Hematopoietic multipotent progenitor cell (in vitro differentiated cells): ENCODE measurements around the genes RAPGEFL1, TNS4, SMARCE1 and KRT26.

DNA sequence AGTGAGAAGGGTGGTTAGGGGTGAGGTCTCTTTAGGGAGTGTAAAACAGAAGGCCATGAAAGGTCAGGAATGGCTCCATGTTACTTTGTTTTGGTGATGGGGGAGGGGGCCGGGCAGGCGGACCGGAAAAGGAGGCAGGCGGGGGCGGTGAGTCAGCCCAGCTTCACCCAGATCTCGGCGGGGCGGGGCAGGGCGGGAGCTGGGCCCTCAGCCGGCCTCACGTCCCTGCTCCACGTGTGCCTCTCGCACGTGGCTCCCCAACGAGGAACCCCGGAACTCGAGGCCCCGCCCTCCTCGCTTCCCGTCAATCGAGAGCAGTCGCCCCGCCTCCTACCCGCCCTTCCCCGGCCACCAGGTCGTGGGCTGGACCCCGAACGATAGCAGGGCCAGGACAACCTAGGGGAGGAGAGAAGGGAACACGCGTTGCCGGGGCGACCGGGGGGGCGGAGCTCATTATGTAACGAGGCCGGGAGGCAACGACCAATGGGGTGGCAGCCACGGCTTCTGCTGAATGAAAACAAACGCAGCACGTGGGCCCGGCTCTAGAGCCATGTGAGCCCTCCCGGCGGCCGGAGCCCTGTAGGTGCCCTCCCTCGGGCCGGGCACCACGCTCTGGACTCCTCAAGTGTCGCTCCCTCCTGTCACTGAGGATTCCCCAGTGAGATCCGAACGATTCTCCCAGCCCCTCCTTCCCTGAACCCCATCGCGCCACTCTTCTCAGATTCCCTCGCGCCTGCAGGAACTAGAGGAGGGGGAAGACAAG lies 1.3 kb downstream of the NR1D1 start:
- CAGE, long polyA plus RNA, result no peak

DNA sequence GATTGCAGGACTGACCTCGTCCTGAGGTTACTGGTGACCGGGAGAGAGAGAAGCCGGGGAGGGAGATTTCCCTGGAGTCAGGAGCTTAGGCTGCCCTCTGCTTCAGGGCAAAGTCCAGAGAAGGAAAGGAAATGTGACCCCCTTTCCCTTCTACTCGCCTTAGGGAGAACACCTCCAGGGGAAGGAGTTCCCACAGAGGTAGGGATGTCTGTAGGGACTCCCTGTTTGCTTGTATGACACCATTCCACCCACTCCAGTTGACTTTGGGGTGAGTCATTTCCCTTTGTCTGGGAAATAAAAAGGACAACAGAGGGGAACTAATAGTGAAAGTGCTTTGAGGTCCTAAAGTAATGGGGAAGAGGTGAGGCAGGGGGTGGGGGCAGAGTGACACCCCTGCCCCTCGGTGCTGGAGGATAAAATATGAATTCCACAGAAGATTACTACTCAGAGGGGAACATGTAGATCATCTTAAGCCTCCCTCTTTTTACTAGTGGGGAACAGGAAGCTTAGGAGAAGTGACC lies 724 bp upstream of the NR1D1 start:
- CAGE, long polyA plus RNA, result no peak

DNA sequence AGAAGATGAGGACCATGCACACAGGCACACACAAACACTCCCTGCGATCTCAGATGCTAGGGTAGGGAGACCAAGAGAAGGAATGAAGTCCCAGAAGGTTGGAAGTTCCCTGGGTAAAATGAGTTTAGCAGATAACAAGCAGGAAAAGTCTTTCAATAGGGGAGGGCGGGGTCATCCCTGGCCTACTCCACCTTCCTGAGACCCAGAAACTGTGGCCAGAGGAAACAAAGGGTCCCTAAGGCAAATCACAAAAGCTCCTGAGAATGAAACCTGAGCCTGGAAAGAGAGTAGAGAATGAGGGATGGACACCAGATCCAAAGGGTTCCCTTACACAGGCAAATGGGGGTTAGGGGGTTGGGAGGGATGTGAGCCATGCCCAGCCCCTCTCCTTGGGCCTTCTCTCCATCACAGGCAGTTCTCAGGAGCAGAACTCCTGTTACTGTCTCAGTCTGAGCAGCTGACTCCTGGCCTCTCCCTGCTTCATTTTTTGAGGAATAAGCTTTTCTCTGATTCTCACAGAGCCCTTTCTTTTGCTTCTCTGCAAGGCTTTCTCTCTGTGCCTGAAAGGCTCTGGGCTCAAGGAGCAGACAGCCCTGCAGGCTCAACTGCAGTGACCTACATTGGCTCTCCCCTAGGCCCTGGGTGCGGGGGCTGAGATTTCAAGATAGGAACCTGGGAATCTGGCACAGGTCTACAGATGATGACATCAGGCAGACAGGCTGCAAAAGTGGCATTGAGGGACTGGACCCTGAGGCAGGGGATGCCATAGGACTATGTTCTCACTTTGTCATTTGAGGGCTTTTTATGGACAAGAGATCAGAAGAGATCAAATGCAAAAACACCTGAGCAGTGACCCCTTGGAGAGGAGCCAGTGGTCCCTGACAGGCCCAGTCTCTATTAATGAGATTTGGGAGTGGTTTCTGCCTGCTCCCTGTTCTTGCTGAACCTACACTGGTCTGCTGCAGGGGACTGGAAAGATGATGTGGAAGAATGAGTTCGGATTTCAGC lies 9.9 kb upstream of the NR1D1 start:
- CAGE, long polyA plus RNA, result no peak

GRCh38 chr17:40123712-40123987 lies 1.9 kb downstream of the MSL1 start:
- CAGE, long polyA plus RNA, result no peak

DNA sequence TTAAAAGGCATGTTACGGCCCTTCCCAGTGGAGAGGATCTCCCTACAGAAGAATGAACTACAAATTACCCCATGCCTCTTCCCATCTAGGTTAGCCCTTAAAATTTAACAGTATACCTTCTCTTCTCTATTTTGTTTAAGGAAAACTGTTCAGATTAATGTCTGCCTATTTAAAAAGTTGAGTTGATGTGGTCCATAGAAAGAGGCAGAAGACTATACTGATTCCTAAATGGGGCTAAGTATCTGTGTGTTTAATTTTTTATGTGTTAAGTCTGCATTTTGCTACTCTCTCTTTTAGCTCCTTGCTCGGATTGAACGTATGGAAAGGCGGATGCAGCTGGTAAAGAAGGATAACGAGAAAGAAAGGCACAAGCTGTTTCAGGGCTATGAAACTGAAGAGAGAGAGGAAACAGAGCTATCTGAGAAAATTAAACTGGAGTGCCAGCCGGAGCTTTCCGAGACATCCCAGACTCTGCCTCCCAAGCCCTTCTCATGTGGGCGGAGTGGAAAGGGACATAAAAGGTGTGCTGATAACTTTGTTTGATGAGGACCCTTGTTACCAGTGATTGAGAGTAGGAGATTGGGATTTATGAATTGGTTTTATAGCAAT lies 4.2 kb downstream of the MSL1 start:
- CAGE, long polyA plus RNA, result no peak

DNA sequence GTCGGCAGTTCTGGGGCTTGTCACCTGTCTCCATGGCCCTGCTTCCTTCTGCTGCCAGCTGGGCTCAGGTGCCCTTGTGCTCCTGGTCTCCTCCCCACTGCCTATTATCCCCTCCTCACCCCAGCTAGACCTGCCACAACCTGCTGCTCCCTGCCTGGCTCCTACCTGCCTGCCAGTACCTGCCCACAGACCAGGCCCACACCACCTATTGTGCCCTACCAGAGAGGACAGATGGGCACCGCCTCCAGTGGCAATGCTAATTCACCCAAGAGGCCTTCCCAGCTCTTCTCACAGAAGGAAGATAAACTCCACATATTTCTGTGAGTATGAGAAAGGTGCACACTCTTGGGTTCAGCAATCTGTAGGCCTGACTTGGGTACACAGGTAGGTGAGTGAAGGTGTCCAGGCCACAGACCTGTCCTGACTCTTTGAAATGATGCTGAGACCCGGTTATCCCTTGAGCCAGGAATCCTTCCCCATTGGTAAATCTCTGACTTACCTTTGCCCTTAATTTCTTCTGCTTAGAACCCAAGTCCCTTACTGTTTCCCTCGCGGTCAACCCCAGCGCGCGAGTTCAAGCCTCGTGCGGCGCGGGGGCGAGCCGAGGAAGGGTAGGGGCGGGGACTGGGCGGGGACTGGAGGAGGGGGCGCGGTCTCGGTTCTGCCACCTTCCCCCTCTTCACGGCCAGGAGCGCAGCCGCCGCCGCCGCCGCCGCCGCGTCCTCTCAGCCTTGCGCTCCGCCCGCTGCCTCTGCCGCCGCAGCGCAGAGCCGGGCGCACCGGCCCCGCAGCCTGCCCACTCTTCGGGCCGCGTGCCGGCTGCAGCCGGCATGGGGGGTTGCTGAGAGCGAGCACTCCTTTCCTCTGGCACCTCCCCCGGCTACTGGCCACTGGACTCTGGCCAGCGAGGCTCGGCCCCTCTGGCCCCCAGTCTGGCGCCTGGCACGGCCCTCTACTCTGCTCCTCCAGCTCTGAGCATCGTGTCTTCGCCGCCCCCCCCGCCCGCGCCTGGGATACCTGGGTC lies at the start of gene RAPGEFL1:
Gene RAPGEFL1 (plus strand): TSS at position 668 of the 1,024 bp plus-strand sequence.
- CAGE, long polyA plus RNA, result no peak

GRCh38 chr17:40179668-40180001 lies 2.4 kb downstream of the RAPGEFL1 start:
- CAGE, long polyA plus RNA, result no peak

GRCh38 chr17:40317790-40318824 lies 9.1 kb downstream of the RARA start:
- CAGE, long polyA plus RNA, result start-site peak on the plus strand at chr17:40318269-40318277, 64 reads

DNA sequence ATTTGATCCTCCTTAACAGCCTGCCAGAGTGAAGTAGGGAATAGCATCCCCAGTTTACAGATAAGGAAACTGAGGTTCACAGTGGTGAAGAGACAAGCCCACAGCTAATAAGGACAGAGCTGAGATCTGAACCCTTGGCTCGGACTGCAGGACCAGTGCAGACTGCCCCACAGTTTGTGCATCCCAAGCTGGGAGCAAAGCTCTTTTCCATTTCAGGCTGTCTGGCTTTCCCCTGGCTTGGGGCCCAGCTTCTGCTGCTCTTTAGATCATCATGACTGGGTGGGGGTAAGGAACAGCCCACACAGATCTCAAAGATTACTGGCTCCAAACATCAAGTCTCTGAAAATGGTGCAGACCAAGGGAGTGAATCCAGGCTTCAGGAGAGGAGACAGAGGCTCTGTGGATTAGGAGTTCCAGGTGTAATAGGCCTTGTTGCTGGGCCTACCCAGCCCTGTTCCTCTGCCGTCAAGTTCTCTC lies 10.2 kb upstream of the IGFBP4 start:
- CAGE, long polyA plus RNA, result no peak

- CAGE, long polyA plus RNA, result no peak
These were observed 4.5 kb downstream of the IGFBP4 start for GRCh38 chr17:40447747-40448231.

DNA sequence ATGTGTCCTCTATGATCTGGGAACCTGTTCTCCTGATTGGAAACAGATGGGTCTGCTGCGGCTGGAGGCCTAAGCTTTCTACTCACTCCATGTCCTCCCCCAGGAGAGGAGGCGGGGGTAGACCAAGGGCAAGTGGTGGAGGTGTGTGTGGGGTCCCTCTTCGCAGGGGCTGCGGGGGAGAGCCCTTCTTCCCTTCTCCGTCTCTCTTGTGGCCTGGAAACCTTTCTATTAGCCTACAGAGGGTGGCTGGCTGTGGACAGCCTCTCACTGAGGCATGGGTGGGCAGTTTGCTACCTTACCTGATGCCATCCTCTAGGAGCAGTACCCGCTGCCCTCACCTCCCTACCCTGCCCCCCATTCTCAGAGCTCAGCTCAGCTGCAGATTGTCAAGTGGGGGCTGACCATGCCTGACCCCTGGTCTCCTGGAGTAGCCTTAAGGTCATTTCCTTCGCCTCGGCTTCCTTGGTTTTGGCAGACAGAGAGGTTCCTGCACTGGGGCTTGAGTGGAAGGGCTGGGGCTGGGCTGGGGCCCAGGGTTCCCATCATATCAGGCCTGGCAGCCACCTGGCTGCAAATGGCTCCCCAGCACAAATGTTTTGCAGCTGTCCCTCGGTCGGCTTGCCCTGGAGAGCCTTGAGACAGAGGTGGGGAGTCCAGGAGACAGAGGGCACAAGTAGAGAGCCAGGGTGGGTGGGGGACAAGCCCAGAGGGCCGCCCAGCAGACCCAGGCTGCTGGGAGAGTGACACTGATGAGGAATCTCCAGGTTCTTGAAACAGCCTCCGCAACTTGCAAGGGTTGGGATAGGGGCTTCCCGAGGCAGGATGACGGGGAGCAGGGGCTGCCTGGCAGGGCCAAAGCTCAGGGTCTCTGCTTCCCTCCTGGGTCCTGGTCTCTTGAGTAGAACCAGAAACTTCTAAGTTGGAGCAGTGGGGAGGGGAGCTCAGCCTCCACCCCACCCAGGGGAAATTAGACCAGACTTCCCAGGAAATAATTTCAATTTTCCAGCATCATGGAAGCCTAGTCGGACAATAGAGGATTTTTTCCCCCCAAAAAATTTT lies 19.1 kb downstream of the IGFBP4 start:
- CAGE, long polyA plus RNA, result no peak

DNA sequence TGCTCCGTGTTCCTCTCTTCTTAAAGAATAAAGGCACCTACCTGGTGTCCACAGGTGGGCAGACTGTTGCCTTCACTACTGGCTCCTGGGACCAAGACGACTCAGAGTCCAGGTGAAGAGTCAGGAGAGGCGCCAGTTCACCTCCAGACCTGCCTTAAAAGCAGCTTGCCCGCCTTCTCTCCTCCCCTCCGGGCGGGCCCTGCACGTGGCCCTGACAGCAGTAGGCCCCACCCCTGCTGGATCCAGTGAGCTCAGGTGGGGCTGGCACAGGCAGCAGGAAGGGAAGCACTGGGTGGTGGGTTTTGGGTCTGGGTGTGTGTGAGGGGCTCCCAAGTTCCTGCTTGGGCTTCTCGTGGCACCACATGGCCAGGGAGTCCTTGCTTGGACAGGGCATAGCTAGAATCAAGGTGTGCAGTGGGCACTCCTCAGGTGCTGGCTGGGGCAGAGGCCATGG lies at the start of gene TNS4:
Gene TNS4 (minus strand): TSS at position 131 of the 454 bp plus-strand sequence.
- CAGE, long polyA plus RNA, result no peak

- CAGE, long polyA plus RNA, result no peak
These were observed 17.1 kb upstream of the TNS4 start for GRCh38 chr17:40518246-40519157.

GRCh38 chr17:40542584-40543391 lies 22.5 kb downstream of the CCR7 start:
- CAGE, long polyA plus RNA, result no peak

DNA sequence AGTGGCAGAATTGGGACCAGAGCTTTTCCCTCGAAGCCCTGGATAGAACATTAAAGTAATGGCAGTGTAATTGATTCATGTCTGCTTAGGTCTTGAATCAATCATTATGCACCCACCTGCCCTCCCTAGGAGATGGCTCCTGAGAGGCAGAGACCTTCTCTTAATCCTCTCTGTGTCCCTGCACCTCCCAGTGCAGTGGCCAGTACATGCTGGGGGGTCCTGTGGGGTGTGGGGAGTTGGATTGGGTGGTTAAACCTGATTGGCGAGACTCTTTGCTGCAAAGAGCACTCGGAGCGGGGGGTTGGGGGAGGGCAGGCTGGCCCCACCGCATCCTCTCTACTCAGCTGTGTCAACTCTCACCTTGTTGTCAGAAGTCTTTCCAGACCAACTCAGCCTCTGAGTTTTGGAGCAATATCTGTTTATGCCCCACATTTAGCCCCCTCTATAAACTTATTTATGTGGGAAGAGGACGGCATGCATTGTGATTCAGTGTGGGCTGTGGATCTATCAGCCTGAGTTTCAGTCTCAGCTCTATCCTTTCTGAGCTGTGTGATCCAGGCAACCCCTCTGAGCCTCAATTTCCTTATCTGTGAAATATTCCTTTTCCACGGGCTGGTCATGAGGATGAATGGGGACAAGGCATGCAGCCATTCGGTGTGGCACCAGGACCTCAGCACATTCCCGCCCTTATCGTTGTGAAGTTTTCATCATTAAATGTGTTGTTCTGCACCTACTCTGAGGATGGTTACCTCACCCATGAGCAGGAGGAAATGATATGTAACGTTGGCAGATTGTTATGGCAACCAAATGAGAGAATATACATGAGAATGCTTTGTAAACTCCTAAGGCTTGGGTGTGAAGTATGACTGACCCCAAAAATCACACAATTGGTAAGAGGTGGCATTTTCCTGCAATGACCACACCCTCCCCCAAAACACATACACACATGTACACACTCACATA lies 39.8 kb downstream of the SMARCE1 start:
- CAGE, long polyA plus RNA, result no peak

GRCh38 chr17:40615046-40615650 lies 32.5 kb downstream of the SMARCE1 start:
- CAGE, long polyA plus RNA, result no peak

DNA sequence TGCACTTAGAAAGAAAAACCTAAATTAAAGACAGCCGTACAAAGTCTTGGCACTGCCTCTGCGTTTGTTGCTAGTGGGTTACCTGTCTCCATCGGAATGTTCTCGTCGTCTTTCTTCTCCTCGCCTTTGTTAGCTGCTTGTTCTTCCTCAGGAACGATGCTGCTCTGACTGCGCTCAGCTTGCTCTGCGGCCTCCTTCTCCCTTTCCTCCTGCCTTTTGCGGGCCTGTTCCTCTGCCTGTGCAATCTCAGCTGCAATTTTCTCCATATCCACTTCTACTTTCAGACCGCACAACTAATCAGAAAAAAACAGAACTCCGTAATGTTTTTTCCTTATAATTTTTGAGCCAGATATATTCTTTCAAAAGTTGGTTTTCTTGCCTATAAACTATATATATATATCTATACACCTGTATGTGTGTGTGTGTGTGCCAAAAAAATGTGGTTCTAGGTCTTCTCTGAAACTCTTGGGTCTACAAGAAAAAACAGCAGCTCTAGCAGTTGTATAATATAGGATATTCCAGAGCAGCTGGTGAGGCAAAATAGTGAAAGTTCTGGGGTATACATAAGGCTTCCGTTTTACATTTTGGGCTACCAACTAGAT lies 16.9 kb downstream of the SMARCE1 start:
- CAGE, long polyA plus RNA, result no peak

- CAGE, long polyA plus RNA, result start-site peak on the minus strand at chr17:40647792-40647843, 4,480 reads
These were observed at the start of gene SMARCE1 for GRCh38 chr17:40647692-40647980. Gene SMARCE1 (minus strand): TSS chr17:40647818.

DNA sequence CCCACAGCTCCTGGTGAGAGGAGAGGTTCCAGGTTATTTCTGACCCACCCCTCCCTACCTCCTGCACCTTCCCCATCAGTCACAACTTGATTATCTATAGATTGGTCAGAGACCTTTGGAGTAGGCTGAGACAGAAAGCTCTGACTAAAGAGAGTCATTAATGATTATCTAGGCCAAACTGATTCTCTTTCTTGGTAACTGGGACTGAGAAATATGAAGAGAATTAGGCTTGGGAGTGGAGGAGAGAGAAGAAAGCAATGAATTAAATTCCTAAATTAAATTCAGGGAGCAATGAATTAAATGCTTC lies 1.4 kb upstream of the KRT222 start:
- CAGE, long polyA plus RNA, result no peak

DNA sequence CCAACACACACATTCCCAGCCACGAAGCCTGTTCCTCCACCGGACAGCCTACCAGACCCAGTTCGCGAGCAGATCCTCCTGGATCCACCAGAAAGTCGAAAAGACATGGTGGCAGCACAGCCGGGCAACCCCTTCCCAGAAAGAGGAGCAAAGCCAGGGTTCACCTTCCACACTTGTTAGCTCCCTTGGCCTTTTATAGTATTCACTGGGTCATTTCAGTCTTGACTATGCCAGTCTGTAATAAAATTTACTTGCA lies at the start of gene KRT26:
Gene KRT26 (minus strand): TSS at position 195 of the 256 bp plus-strand sequence.
- CAGE, long polyA plus RNA, result no peak